ENCODE measurements around a stretch of chr21.

- PRO-cap, result no peak
- RRBS, result no CpG with 5 or more reads among the region's 4 CpGs
These were observed 104.3 kb upstream of the C21orf62 start for GRCh38 chr21:32917827-32918179.

GRCh38 chr21:33019713-33020226, 6.0 kb upstream of the OLIG2 start:
- PRO-cap, result no peak
- RRBS, result 69% methylated on average over 18 of the region's 46 CpGs

DNA sequence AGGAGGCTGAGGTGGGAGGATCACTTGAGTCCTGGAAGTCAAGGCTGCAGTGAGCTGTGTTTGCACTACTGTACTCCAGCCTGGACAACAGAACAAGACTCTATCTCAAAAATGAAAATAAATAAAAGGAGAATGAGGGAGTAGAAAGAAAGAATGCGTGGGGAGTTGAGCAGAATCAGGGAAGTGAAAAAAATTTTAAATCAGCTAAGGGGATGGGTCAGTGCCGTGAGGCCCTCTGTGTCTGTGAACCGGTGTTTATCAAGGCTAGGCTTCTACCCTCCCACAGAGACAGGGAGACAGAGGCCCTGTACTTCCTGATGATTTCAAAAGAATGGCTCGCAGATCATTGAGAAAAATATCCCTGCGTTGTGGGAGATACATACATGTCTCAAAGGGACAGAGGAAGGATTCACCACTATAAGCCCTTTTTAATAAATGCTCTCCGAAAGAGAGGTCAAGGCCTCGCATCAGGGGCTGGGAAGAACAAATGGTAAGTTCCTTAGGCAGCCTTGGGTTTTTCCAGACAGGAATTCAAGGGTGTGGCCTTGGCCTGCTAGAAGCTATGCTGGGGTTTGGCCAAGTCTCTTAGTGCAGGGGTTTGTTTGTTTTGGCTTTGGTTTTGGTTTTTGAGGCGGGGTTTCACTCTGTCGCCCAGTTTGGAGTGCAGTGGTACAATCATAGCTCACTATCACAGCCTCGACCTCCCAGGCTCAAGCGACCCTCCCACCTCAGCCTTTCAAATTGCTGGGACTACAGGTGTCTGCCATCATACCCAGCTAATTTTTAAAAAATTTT, 20.8 kb downstream of the IL10RB start:
- PRO-cap, result bidirectional peak, plus-strand start at position 542 of the sequence, minus-strand start at position 492 of the sequence
- RRBS, result no CpG with 5 or more reads among the region's 11 CpGs

- PRO-cap, result no peak
These were observed 7.2 kb upstream of the IFNAR1 start for GRCh38 chr21:33317664-33317863.

DNA sequence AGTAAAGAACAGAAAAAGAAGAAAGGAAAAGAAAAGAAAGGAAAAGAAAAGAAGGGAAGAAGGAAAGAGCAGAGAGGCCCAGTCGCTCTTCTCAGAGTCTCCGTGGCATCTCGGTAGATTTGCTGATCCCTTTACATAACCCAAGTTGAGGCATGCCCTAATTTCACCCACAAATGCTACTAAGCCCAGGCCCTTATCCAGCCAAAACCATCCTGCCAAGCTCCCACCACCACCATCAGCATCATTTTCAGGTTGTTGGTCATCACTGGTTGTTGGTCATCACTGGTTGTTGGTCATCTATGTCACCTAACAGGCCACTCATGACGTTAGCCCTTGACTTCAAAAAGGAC, 20.9 kb upstream of the IFNGR2 start:
- PRO-cap, result no peak
- RRBS, result no CpG with 5 or more reads among the region's 4 CpGs

DNA sequence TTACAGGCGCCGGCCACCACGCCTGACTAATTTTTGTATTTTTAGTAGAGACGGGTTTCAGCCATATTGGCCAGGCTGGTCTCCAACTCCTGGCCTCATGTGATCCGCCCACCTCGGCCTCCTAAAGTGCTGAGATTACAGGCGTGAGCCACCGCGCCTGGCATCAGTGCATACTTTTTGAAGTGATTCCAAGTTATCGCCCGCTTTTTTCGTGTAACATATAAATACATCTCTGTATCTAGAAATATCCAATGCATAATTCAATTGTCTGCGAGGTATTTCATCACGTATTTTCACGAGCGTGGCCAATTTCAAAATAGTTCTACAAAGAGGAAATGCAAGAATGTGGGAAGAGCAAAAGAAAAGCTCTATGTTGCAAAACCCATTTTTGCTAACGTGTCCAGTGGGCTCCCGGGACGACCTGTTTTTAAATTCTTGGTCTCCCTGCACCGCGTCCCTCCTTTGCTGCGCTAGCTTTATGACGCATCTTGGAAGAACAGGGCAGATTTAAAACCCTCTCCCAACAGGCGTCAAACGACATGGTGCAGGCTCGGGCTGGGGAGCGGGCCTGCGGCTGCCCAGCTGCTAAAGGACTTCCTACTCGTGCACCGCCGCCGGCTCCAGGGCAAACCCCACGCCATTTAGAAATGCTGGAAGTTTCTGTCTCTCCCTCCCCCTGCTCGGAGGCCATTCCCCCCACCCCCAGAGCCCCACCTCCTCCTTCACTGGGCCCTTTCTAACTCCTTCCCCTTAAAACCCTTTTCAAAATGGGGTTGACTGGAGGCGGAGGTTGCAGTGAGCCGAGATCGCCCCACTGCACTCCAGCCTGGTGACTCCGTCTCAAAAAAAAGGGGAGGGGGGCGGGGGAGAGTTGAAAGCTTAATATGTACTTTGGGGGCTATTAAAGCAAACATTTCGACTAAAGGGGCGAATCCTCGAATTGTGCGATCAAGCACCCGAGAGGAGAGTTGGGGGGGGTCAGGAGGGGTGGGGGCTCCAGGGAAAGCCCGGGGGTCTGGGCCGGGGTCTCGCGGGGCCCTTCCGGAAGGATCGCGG, 761 bp upstream of the IFNGR2 start:
- PRO-cap, result bidirectional peak, plus-strand start at position 44 of the sequence, minus-strand start outside the sequence; bidirectional peak, plus-strand start at position 533 of the sequence, minus-strand start at position 480 of the sequence; bidirectional peak, plus-strand start at position 765 of the sequence, minus-strand start at position 624 of the sequence
- RRBS, result under 1% methylated on average over 3 of the region's 51 CpGs

DNA sequence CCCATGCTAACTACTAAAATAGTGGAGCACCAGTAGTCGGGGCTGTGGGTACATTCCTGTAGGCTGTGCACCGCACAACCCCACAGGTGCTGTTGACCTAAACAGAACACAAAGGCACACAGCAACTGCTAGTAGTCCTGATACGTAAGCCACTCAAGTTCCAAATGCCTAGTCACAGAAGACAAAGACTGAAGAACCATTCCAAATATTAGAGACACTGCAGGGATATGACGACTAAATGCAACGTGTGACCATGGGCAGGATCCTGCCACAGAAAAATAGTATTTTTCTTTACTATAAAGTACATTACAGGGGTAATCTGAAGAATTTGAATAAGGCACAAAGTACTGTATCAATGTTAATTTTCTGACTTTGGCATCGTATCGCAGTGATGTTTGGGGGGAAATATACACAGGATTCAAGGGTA, 36.4 kb downstream of the TMEM50B start:
- PRO-cap, result no peak
- RRBS, result no CpG with 5 or more reads among the region's 7 CpGs

DNA sequence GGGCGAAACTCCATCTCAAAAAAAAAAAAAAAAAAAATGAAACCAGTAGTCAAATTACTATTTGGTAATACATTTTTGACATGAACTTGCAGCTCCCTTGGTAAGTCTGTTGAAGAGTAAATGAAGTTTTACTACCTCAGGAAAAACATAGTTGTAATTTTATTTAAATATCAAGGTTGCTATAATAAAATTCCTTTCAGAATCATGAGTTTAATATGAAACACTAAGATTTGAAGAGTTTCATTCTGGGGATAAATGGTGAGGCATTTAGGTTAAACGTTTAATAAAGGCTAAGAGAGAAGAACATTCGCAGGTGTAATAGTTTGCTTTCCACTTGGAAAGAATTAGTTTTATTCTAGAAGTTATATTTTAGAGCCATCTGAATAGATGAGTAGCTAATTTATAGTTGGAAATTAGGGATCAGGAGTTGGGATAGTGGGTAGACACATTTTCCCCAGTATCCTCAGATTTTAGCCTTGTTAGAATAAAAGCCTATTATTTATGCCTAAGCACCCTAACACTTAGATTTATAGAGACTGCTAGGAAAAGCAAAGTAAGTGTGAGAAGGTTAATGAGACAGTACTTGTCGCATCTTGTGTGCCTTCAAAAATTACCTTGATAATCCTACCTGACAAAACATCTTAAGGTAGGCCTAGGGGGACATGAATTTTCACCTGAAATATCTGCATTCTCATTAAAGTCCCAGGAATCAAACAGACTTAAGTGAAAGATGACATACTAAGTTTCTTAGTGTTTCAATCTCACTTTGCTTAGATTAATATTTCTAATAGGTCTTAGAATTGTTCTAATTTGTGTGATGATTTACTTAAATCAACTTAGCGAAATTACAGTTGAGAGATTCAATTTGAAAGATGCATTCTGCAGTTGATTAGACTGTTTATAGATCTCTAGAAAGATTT, 22.3 kb downstream of the SON start:
- PRO-cap, result no peak
- RRBS, result no CpG with 5 or more reads among the region's 5 CpGs

GRCh38 chr21:33739579-33740457, 97.5 kb downstream of the ITSN1 start:
- PRO-cap, result no peak
- RRBS, result no CpG with 5 or more reads among the region's 8 CpGs

GRCh38 chr21:33902334-33903522, 12.9 kb downstream of the ATP5PO start:
- PRO-cap, result no peak
- RRBS, result no CpG with 5 or more reads among the region's 14 CpGs

- PRO-cap, result no peak
- RRBS, result no CpG with 5 or more reads among the region's 4 CpGs
These were observed 16.7 kb upstream of the ATP5PO start for GRCh38 chr21:33932225-33932695.

- PRO-cap, result no peak
- RRBS, result no CpG with 5 or more reads among the region's 5 CpGs
These were observed 36.1 kb upstream of the ATP5PO start for GRCh38 chr21:33951602-33952272.

- PRO-cap, result bidirectional peak, plus-strand start at chr21:34030338, minus-strand start at chr21:34030151
- RRBS, result no CpG with 5 or more reads among the region's 10 CpGs
These were observed 43.3 kb upstream of the MRPS6 start for GRCh38 chr21:34029909-34030660.

DNA sequence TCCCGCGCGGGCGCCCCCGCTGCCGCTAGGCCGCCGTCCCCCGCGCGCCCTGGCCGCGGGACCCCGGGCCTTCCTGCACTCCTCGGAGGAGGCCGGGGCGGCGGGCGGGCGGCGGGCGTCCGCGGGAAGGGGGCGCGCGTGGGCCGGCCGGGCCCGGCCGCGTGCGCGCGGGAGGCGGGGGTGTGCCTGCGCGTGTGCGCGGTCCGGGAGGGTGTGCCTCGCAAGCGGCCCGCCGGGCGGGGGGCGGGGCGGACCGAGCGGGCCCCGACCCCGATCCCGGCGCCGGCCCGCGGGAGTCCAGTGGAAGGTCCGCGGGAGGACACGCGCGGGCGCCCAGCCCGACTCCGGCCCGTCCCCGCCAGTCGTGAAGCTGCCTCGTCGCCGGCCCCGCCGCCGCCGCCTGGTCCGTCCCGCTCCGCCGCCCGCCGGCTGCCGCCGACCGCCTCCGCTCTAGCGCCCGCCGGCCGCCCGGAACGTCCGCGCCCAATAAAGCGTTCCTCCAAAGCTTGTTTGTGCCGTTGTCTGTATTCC, 461 bp downstream of the MRPS6 start:
- PRO-cap, result bidirectional peak, plus-strand start at position 300 of the sequence, minus-strand start at position 215 of the sequence
- RRBS, result under 1% methylated on average over 79 of the region's 95 CpGs

GRCh38 chr21:34180479-34181506, 107.4 kb downstream of the MRPS6 start:
- PRO-cap, result no peak
- RRBS, result no CpG with 5 or more reads among the region's 14 CpGs

DNA sequence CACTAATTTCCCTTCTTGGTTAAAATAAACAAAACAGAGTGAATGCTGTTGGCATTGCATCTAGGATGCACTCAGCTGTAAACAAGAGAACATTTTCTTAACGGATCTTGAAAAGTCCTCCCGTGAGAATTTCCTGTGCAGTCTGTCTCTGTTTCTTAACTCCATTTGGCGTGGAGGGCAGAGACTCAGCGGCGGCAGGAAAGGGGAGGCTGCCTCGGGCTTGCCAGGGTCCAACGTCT, 142.0 kb upstream of the KCNE2 start:
- PRO-cap, result no peak
- RRBS, result no CpG with 5 or more reads among the region's 7 CpGs

DNA sequence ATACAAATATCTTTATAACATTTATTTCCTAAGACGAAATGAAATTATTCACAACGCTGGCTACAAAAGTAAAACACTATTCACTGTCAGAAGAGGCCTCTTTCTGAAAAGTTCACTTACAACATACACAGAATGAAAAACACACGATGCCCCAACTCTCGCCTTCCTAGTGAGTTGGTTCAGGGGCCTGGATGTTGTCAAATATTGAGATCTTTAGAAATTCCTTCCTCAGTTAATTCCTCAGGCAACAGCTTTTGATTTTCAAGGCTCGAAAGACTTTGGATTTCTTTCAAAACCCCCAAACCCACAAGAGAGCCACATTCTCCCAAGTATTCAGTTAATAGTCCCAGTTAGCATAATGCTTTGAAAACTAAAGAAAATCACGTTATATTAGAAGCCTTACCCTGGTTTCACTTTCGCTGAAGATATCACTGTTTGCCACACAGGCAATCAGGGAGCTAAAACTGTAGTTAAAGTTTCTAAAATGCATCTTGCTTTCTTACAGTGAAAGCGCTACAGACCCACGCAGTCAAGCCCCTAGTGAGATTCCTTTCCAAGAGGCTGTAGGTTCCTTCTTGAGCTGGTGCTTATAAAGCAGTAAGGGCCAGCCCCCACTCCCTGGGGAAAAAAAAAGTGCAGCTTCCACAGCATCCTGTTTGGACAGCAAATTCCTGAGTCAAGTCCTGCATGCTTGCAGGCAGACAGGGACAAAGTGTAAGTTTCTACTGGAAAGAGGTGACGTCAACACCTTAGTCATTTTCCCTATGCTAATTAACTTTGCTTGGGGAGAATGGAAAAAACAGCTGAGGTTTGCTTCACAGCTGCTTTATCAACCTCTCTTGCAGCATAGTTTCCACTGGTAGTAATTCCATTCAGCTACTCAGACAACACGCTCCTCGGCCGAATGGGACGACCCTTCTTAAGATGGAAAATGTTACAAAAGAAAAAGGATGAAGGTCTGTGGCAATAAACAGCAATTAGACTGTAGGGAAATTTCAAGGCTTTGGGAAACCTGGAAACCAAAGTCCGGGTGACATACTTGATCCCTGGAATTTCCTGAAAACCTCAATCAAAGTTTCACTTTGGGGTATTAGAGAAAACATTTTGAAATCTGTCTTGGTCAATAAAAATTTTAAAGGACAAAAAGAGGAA, 14.6 kb upstream of the KCNE1 start:
- PRO-cap, result bidirectional peak, plus-strand start at position 862 of the sequence, minus-strand start at position 685 of the sequence
- RRBS, result no CpG with 5 or more reads among the region's 15 CpGs

GRCh38 chr21:34543205-34543404, 31.1 kb upstream of the KCNE1 start:
- PRO-cap, result no peak
- RRBS, result no CpG with 5 or more reads among the region's 2 CpGs

- PRO-cap, result no peak
- RRBS, result no CpG with 5 or more reads among the region's 8 CpGs
These were observed 34.5 kb downstream of the RCAN1 start for GRCh38 chr21:34580426-34580873.

DNA sequence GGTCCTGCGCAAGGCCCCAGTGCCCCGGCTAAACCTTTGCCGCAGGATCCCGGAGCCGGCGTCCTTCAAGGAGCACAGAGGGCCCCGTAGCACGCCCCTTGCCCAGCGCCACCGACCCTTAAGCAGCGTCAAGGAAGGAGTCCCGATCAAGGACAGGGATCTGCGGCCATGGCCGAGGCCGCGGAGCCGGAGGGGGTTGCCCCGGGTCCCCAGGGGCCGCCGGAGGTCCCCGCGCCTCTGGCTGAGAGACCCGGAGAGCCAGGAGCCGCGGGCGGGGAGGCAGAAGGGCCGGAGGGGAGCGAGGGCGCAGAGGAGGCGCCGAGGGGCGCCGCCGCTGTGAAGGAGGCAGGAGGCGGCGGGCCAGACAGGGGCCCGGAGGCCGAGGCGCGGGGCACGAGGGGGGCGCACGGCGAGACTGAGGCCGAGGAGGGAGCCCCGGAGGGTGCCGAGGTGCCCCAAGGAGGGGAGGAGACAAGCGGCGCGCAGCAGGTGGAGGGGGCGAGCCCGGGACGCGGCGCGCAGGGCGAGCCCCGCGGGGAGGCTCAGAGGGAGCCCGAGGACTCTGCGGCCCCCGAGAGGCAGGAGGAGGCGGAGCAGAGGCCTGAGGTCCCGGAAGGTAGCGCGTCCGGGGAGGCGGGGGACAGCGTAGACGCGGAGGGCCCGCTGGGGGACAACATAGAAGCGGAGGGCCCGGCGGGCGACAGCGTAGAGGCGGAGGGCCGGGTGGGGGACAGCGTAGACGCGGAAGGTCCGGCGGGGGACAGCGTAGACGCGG, 614 bp downstream of the CLIC6 start:
- PRO-cap, result no peak
- RRBS, result 82% methylated on average over 36 of the region's 87 CpGs

Data from MCF 10A (cell line).